A172 (cell line): ENCODE measurements around a stretch of chr15.

- RAMPAGE, long total RNA, result no peak
These were observed 168.4 kb downstream of the ADAMTS17 start for GRCh38 chr15:100173205-100173854.

DNA sequence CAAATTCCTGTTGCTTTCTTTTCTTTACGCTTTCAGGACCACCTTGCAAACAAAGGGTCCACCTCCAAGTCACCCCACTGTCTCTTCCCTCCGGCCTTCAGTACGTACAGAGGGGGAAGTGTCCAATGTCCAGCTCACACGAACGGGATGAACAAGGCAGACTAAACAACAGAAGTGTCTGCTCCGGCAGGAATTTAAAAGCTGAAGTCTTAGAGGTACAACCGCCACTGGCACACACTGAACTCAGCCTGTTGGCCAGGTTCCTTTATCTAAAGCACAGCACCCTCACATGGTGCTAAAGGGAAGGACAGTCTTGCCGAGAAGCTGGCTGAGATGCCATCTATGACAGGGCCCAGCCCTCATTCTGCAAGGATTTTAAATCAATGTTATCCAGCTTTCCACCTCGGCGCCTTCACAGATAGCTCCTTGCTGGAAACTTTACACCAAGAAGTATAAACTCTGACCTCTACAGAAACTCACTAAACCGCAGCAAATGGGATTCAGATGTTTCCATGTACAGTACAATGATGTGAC lies 2.8 kb downstream of the ADAMTS17 start:
- RAMPAGE, long total RNA, result no peak

DNA sequence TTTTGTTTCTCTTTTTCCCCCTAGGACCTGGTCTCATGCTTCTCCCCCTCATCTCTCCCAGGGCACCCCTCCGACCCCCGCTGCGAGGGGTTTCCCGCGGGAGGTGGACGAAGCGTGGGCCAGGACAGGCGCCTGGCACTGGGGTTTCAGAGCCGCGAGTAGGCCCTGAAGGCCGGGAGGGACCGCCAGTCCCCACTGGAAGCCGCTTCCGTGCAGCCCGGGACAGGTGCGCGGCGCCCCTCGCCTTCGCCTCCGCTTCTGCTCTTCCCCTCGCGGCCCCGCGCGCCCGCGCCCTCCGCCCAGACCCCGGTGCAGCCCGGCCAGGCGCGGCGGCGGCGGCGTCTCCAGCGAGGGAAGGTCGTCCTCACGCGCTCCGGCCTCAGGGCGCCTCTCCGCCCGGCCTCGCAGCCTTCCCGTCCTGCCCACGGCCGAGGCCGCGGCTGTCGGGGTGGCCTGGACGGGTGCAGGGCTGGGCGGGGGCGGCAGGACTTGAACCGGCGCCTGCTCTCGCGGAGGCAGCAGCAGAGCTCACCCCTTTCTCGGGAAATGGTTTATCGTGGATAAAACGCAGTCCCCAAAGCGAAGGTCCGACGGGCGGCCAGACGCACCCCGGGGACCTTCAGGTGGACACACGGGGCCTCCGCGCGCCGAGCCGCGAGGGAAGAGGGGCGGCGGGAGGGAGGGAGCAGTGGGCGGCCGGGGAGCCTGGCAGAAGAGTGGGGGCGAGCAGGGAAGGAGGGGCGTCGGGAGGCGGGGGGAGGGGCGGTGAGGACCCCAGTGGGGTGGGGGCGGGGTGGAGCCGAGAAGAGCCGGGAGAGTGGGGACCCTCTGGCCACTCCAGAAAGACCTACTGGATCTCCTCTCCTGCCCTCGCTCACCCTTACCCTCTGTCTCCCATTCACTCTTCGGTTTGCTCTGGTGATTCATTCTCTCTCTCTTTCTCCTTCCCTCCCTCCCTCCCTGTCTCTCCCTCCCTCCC lies 31.7 kb upstream of the ADAMTS17 start:
- RAMPAGE, long total RNA, result no peak

- RAMPAGE, long total RNA, result no peak
These were observed 15.8 kb upstream of the CERS3 start for GRCh38 chr15:100544541-100544943.

GRCh38 chr15:100897710-100898365 lies 18.2 kb downstream of the ALDH1A3 start:
- RAMPAGE, long total RNA, result no peak

GRCh38 chr15:100919657-100920023 lies 483 bp downstream of the LRRK1 start:
- RAMPAGE, long total RNA, result no peak

GRCh38 chr15:100926979-100927873 lies 8.1 kb downstream of the LRRK1 start:
- RAMPAGE, long total RNA, result no peak

- RAMPAGE, long total RNA, result no peak
These were observed 148.6 kb downstream of the LRRK1 start for GRCh38 chr15:101067732-101068133.

DNA sequence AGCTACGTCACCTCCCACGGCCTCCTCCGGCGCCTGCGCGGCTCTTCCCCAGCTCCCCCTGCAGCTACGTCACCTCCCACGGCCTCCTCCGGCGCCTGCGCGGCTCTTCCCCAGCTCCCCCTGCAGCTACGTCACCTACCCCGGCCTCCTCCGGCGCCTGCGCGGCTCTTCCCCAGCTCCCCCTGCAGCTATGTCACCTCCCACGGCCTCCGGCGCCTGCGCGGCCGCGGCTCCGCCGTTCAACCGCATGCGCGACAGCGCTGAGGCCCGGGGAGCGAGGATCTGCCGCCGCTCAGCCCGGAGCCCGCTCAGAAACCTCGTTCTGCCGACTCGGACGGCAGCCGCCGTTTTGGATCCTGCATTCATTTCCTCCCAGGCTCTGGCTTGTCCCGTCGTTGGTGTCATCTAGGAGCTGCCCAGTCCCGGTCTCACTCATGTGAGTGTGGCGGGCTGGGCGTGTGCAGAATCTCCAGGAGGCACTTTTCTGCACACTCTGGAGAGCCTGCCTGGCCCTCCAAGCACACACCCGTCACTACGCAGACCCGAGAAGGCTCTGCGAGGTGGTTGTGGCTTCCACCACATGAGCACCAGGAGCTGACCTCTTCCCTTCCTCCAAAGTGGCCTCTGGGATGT lies 165.4 kb downstream of the CHSY1 start:
- RAMPAGE, long total RNA, result no peak

DNA sequence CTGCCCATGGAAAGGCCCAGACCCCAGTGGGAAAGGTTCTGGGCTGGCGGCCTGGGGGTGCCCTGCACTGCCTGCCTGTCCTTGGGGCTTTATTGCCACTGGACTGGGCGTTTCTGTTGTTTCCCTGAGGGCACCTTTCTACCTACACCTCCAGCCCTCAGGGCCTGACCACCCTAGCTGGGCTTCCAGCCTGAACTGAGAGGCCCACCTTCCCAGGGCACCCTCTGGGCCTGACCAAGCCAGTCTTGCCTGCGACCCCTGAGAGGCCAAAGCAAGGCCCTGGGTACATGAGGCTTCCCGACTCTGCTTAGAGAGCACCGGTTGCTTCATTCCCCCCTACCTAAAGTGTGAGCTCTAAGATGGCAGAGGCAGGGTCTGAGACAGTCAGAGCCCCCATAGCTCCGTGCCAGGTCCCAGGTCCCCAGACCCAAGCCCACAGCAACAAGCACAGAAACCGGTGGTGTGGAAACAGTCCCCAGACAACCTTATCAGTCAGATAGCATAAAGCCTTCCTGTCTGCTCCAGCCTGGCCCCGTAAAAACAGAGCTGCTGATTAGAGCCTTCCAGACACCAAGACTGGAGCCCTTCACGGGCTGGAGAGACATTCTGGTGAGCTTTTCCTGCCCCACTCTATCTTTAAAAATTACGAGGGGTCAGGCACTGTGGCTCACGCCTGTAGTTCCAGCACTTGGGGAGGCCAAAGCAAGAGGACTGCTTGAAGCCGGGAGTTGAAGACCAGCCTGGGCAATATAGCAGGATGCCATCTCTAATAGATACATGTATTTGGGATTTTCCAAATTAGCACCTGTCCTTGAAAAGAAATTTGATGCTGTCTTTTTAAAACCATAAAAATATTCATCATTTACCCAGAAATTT lies 102.7 kb downstream of the CHSY1 start:
- RAMPAGE, long total RNA, result no peak

GRCh38 chr15:101222715-101223044 lies 29.2 kb downstream of the CHSY1 start:
- RAMPAGE, long total RNA, result no peak

- RAMPAGE, long total RNA, result no peak
These were observed 12.2 kb downstream of the SELENOS start for GRCh38 chr15:101264770-101265842.

DNA sequence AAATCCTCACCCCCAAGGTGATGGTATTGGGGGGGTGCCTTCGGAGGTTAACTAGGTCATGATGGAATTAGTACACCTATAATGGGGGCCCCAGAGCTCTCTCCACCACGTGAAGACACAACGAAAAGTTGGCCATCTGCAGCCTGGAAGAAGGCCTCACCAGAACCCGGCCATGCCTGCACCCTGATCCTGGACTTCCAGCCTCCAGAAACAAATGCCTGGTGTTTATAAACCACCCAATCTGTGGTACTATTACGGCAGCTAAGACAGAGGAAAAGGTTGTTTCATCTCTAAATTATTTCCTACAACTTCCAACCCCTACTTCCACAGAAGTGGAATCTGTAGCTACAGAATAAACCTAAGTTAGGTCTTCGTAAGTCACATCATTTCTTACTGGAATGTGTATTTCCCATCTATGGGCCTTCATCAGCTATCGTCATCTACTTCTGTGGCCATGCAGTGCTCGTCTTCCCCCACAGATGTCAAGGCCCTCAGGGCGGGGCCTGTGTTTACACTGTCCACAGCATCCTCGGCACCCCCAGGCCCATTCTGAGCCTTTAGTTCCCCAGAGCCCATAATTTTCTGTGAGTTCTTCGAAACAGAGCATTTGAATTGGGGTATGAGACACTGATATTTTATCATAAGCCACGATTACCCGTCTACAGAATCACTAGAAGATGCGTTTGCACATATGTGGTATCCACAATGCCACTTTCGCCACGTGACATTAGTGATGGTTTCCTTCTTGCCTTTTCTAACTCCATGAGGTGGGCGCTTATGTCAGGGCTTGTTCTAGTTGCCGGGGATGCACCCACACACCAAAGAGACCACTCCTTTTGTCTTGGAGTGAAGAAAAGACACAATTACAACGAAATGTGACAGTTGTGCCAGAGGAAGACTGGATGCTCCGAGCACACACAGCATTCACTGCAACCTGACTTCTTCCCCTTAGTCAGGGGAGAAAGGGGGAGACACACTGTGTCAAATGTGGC lies 8.8 kb downstream of the SELENOS start:
- RAMPAGE, long total RNA, result no peak

- RAMPAGE, long total RNA, result no peak
These were observed 509 bp upstream of the SNRPA1 start for GRCh38 chr15:101295511-101296002.

- RAMPAGE, long total RNA, result no peak
These were observed 1.1 kb upstream of the SNRPA1 start for GRCh38 chr15:101296176-101296491.

GRCh38 chr15:101322561-101323031 lies 27.5 kb upstream of the SNRPA1 start:
- RAMPAGE, long total RNA, result no peak

DNA sequence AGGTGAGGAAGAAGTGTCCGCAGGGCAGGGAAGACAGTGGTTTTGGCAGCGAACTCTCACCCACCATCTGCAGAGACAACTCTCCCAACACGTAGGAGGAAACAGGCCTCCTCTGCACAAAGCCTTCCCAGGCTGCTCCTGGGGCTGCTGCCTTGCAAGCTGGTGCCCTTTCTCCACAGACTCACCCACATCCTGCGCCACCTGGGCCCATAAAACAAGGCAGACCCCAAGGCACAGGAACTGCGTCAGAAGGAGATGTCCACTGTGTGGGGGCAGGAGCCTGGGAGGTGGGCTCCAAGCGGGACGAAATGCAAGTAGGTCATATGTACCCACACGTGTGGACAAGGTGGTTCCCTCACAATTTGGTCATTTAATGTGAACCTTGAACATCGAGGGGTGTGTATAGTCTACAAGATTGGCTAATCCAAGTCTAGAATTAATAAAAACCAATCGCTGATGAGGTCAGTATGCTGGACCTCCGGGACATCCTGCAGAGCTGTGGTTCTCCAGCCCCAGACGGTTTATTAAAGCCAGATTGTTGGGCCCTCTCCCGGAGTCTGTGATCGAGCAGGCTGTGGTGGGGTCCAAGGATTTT lies 25.4 kb downstream of the PCSK6 start:
- RAMPAGE, long total RNA, result no peak

GRCh38 chr15:101615145-101615731 lies 36.9 kb downstream of the TM2D3 start:
- RAMPAGE, long total RNA, result no peak

DNA sequence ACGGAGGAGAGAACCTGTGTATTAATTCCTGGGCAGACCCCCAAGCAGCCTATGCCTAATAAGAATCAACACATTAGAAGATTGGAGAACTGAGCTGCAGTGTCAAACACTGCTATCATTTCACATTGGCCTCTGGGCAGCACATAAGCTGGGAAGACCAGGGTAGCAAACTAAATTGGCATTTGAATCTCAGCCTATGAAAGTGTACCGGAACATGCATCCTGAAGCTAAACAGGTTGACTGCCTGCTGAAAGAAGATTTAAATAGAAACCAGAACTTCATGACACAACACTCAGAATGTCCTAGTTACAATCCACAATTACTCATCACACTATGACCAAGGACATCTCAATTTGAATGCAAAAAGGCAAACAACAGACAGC lies 26.3 kb downstream of the TM2D3 start:
- RAMPAGE, long total RNA, result no peak

DNA sequence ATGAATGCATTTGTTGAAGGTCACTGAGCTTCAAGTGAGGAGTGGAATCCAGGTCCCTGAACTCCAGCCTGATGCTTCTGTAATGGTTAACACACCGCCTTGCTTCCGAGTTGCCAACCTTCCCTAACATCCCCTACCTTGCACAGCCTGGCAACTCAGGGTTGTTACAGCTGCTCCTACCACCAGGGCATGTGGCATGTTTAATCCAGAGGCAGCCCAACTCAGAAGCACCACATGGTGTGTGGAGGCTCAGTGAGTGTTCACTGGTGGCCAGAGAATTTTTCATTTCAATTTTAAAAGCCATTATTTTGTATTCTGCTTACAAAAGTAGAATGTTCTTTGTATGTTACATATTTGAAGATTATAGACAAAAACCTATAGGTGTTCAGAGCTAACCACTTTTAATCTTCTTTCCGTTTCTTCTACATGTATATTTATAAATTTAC lies 4.9 kb downstream of the TM2D3 start:
- RAMPAGE, long total RNA, result no peak